AG08470 (cell line): ENCODE data around the genes IFFO1 and CDCA3.

DNA sequence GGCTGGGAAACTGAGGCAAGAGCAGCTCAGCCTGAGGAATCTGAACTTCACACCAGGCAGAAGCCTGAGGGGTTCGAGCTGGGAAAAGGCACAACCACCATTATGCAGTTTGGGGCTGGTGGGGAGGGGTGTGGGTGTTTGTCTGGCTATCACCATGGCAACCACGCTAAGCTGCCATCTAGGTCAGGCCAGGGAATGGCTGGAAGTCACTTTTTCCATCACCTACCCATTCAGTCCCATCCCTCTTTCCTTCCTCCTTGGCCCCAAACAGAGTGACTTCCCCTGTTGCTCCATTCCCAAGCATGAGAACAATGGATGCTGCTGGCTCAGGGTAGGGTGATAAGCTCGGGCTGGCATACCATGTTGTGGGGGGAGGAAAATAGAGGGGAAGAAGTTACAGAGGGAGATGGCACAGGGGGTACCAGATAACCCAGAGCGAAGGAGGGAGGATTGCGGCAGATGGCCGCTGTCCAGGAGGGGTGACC, 36.5 kb upstream of the PLEKHG6 start:
- RRBS, result no CpG with 5 or more reads among the region's 6 CpGs

DNA sequence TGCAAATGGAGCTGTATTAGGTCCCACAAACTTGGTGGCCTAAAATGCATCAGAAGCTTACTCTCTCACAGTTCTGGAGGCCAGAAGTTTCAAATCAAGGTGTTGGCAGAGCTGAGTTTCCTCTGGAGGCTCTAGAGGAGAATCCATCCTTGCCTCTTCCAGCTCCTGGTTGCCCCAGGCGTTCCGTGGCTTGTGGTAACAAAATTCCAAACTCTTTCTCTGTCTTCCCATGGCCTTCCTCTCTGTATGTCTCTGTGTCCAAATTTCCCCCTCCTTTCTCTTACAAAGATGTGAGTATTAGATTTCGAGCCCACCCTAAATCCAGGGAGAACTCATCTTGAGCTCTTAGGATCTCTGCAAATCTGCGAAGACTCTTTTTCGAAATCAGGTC, 9.8 kb downstream of the PLEKHG6 start:
- RRBS, result no CpG with 5 or more reads among the region's 5 CpGs

DNA sequence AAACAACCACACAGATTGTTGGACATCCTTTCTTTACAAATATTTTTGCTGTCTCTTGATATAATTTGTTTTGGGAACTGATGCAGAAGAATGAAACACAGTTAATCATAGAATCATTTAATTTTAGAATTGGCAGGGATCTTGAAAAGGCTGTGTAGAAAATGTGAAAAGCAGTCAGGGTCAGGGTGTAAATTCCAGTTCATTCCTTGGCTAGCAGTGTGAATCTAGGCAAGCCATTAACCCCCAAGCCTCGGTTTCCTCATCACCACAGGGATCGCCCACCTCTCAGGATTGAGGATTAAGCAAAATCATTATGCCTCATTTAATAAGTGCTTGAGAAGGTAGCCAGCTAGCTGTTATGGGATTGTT, 10.9 kb downstream of the TNFRSF1A start:
- RRBS, result no CpG with 5 or more reads among the region's 2 CpGs

- RRBS, result no CpG with 5 or more reads among the region's 8 CpGs
Measured at GRCh38 chr12:6338915-6339726, 2.8 kb downstream of the TNFRSF1A start.

DNA sequence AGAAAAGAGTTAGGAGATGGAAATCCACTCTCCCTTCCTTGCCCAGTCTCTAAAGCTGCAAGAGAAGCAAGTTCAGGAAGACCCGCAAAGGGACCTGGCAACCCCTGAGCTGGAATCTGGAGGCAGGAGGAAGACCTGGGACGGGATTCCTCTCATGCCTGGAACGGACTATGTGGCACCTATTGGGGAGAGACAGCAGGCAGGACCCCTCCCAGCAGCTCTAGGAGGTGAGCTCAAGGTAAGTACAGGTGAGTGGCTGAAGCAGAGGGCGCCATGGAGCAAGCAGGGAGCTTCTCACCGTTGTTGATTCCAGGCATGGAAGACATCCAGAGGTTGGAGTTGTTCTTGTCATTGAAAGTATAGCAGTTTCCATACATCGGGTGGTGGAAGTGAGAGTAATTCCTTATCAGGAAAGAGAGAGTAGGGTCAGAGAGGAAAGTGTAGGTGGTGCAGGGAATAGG, 13.6 kb upstream of the TNFRSF1A start:
- RRBS, result no CpG with 5 or more reads among the region's 6 CpGs

DNA sequence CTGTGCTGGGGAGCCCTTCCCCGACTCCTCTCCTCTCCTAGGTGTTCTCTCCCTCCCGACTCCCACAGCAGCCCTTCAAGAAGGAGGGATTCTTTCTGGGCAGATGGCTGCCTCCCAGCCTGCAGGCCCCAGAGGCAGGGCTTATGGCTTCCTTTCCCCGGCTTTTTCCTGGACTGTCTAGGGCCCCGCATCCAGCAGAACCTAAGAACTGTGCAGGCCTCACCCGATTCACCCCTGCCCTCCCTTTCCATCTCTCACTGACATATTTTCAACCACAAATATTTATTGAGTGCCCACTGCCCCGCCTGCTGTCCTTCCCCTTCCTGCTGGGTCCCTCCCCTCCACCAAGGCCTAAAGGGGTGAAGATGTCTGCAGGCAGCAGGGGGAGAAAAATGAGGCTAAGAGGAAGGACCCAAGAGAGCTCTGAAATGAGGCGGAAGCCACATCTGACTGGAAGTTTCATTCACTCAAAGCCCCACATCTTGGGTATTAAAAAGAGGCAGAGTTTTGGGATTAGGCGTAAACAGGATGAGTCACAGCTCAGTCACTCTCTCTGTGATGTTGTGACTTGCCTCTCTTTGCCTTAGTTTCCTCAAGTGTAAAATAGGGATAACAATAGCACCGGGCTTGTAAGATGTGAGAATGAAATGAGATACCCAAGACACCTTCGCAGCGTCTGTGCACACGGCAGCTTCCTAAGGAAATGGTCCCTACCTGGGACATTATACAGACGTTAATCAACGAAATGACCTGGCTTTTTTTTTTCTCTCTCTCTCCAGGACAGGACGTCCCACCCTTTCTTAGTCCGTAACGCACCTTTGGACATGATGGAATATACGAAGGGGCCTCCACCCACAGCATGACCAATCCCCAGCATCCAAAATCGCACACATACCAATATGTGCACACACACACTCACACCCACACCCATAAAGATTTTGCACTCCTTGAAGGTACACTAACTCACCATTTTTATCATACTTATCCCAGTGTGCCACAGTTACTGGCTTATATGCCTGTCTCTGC, 2.7 kb downstream of the SCNN1A start:
- RRBS, result no CpG with 5 or more reads among the region's 19 CpGs

- RRBS, result no CpG with 5 or more reads among the region's 7 CpGs
Measured at GRCh38 chr12:6390095-6390506, 6.1 kb downstream of the LTBR start.

DNA sequence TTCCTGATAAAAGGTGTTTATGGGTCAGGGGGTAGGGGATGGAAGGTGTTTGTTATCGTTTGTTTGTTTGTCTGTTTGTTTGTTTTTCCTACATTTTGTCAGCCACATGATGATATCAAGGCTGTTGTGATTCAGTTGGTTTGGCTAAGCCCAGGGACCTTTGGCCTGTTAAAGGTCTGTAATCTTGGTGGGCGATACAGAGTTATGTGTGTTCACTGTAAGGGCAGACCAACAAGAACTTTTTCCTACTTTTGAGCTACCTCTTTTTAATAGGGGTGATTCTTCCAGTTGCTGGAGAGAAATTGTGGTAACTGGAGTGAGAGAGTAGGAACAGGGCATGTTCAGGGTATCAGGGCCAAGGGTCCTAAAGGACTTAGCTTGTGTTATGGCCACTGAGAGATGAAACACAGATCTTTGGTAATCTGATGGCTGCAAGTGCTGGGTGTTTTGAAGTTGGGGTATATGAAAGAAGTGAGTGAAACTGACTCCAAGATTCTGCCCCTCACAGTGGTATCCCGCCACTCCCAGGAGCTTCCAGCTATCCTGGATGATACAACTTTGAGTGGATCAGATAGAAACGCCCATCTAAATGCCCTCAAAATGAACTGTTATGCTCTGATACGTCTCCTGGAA, 16.3 kb downstream of the NCAPD2 start:
- RRBS, result no CpG with 5 or more reads among the region's 5 CpGs

DNA sequence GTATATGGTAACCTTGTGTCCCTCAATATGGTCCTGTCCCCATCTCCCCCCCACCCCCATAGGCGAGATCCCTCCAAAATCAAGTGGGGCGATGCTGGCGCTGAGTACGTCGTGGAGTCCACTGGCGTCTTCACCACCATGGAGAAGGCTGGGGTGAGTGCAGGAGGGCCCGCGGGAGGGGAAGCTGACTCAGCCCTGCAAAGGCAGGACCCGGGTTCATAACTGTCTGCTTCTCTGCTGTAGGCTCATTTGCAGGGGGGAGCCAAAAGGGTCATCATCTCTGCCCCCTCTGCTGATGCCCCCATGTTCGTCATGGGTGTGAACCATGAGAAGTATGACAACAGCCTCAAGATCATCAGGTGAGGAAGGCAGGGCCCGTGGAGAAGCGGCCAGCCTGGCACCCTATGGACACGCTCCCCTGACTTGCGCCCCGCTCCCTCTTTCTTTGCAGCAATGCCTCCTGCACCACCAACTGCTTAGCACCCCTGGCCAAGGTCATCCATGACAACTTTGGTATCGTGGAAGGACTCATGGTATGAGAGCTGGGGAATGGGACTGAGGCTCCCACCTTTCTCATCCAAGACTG, 2.6 kb downstream of the GAPDH start:
- RRBS, result no CpG with 5 or more reads among the region's 16 CpGs

DNA sequence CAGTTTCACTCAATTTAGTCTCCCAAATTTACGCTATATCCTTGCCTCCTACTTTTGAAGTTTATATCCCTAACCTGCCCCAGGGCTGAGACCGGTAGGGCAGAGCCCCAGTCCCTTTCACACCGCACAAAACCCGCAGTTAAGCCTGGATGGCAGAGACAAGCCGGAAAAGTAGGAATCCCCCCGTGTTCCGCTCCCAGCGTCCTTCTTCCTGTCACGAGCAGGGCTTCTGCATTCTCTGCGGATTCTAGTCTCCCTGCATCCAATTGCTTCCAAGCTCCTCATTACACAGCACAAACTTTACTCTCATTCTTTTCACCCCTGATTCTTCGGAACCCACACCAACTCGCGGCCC, 1.0 kb downstream of the IFFO1 start:
- RRBS, result 4% methylated on average over 4 of the region's 13 CpGs

- RRBS, result 5% methylated on average over 41 of the region's 86 CpGs
Measured at GRCh38 chr12:6555206-6556127, at the start of gene IFFO1. TSS of gene IFFO1 (minus strand) at chr12:6556042.

- RRBS, result no CpG with 5 or more reads among the region's 9 CpGs
Measured at GRCh38 chr12:6556624-6557451, 996 bp upstream of the IFFO1 start.

DNA sequence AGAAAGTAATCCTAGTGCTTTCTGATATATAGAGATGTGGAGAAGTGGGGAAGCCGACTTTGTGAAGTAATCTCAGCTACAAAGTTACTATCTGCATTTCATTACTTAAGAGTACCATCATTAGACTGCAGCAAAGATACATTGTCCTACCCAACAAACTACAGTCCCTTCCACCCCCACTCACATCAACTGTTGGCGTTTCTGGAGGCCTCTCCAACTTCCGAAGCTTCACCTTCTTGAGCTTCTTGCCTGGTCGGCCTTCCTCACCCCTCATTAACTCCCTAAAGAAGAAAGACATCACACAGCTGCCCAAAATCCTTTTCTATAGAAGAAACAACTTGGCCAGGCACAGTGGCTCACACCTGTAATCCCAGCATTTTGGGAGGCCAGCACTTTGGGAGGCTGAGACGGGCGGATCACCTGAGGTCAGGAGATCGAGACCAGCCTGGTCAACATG, 12.0 kb downstream of the CHD4 start:
- RRBS, result no CpG with 5 or more reads among the region's 7 CpGs

DNA sequence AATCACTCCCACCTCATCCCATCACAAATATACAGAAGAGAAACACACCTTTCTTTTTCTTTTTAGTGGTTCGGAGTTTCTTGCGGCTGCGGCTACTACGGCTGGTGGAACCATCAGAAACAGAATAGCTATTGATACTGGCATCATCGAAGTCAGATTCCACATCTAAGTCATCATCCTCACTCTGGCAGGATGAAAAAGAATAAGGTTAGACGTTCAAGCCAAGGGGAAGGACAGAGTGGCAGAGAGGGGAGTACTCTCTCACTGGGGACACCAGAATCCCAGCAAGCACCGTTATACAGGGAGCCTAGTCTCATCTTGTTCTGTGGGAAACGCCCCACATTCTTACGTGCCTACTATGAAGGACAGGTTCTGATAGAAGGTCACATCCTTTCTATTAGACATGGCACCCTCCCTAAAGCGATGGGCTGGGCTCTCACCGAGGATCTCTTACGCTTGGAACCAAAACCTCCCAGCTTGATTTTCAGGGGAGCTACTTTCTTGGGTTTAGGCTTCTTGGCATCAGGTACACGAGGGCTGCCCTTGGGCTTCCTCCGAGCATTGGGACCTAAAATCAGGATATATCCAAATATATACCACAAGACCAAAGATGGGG, 6.6 kb downstream of the CHD4 start:
- RRBS, result no CpG with 5 or more reads among the region's 14 CpGs

DNA sequence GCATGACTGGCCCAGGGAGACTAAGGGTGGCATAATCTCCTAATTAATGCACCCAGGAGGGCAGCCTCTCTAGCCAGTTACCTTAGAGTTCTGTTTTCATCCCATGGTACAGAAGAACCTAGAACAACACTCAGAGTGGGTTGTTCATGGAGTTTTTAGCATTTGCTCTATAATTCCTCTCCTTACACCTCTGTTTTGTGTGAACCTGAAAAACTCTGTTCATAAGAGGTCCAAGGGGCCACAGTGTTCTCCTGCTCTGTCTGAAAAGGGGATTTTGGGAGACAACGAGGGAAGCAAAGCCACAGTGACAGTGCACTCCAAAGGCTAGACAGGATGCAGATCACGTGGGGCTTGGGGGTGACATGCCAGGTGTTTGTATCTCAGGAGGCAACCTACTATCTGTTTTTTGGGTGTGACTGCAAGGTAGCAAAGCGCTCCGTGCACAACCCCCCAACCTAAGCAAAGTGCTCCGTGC, 5.0 kb upstream of the CHD4 start:
- RRBS, result no CpG with 5 or more reads among the region's 5 CpGs

GRCh38 chr12:6638828-6640008, 3.5 kb upstream of the LPAR5 start:
- RRBS, result no CpG with 5 or more reads among the region's 17 CpGs

GRCh38 chr12:6688390-6688741, 809 bp downstream of the ZNF384 start:
- RRBS, result no CpG with 5 or more reads among the region's 7 CpGs

- RRBS, result no CpG with 5 or more reads among the region's 19 CpGs
Measured at GRCh38 chr12:6778096-6778644, 5.8 kb downstream of the LAG3 start.

DNA sequence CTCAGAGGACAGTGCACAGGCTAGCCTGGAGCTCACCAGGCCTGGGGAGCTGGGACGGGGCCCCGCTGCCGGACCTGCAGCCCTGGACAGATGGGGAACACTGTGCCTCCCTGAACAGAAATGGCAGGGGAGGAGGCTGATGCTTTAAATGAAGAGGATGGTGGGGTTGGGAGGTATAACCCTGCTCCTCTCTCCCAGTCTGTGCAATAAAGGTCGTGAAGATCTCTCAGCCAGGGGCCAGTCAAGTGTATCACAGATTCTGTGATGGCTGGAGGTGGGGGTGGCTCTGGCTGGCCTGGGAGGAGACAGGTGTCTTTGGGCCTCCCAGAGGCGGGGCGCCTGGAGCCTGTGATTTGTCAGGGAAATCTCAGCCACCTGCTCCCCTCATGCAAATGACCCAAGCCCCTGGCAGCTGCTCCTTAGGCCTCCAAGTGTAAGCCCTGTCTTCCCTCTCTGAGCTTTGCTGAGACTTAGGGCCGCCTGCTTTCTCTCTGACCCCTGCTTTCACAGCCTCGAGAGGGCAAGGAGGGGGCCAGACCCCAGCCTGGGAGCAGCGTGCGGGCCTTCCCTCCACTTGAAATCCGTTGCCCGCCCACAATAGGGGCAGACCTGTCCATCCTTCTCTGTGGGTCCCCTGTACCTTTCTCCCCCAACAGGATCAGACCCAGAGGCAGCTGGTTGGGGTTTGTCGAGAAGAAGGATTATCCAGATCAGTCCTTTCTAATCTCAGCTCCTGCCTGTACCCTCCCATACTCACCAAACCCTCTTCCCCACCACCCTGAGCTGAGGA, 911 bp upstream of the GNB3 start:
- RRBS, result no CpG with 5 or more reads among the region's 13 CpGs

GRCh38 chr12:6851191-6851808, at the start of gene CDCA3:
TSS of gene CDCA3 (minus strand) at chr12:6851286.
- RRBS, result 0% methylated on average over 1 of the region's 28 CpGs